Calu3 (cell line): ENCODE measurements around the genes RDH16, MBD6, CDK4 and AVIL.

DNA sequence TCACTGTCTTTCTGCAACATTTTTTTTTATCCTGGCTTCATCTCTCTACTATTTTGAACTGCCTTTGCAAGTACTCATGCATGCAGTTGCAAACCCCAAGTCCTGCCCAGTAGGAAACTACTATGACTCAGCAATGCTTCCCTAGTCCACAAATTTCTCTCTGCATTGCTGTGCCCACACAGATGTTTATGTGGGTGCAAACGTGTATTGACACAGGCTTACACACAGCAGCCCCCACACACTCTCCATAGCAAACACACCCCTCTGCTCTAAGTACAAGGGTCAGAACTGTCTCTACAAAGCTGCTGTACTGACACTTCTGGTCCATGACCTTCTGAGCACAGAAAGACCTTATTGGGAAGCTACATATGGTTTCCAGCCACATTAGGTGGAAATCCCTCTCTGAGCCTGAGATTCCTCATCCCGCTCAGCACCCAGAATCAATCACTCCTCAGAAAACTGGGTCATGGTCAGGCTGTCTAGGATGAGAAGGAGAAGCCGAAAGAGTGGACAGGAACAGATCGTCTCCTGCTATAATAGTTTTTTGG, 7.5 kb upstream of the SDR9C7 start:
- PRO-cap, result no peak

- PRO-cap, result no peak
Measured at GRCh38 chr12:56956960-56958158, at the start of gene RDH16. TSS of gene RDH16 (minus strand) at chr12:56957608.

DNA sequence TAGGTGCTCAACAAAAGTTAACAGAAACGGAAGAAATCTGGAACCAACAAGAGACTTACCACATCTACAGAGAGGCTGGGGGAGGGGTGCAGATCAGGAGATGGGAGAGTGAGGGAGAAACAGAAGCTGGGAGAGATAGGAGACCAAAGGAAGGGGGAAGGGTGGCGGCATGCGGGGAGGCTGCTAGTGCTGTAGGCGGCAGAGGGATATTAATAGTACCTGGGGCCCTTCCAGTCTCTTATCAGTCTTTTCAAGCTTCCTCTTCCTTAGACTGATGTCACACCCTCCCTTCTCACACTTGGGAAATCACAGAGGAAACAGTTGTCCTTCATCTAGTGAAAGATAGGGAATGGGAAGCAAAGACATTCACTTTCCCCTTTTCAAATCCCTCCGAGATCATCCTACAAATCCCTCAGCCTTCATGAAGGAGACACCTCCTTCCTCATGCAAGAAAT, 6.0 kb upstream of the GPR182 start:
- PRO-cap, result no peak

DNA sequence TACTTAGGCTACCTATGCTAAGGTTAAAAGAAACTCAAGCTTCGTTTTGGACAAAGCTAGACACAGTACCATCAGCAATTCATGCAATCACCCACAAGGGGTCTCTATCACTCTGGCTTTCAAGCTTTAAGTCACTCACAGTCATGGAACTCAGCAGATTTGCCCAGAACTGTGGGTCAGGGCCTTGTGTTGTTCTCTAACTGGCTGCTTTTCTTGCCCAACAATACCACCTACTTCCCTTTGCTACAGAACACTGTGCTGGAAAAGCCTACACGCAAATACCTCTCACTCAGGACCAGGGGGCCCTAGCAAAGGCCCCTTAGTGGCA, 9.1 kb downstream of the NEMP1 start:
- PRO-cap, result no peak

DNA sequence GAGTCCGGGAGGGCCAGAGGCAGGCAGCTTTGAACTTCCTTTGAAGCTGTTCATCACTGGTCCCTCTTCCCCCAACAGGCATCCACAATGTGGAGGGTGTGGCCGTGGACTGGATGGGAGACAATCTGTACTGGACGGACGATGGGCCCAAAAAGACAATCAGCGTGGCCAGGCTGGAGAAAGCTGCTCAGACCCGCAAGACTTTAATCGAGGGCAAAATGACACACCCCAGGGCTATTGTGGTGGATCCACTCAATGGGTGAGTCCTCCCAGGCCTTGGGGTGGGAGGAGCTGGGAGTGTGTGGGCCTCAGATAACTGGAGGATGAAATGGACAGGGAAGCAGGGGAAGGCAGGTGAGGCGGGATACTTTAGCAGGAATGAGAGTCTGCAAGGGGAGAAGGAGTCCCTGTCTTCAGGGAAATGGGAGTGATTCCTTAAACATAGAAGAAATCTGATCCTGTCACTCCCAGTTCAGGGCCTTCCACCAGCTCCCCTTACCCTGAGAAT, 31.5 kb downstream of the LRP1 start:
- PRO-cap, result no peak

GRCh38 chr12:57254563-57255402, 3.8 kb upstream of the STAC3 start:
- PRO-cap, result no peak

DNA sequence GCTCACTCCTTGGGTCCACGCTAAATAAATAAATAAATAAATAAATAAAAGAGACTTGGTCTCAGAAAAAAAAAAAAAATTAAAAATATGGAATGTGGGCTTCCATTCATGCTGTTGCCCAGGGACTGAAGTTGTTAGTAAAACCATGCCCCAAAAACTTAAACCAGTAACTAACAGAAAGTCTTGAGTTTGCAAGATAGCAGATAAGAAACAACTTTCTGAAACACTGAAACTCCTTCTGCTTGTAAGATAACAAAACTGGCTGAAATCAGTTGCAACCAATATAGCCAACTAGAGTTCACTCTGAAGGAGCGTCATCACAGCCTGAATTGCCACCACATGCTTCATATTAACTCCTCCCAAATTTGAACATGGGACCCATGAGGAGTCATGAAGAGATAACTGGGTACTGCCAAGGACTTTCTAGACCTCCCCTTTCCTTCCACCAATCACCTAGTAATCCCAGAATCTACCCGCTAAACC, 53.7 kb downstream of the R3HDM2 start:
- PRO-cap, result no peak

- PRO-cap, result no peak
Measured at GRCh38 chr12:57451896-57453167, 2.8 kb upstream of the INHBE start.

- PRO-cap, result no peak
Measured at GRCh38 chr12:57454283-57454836, 747 bp upstream of the INHBE start.

DNA sequence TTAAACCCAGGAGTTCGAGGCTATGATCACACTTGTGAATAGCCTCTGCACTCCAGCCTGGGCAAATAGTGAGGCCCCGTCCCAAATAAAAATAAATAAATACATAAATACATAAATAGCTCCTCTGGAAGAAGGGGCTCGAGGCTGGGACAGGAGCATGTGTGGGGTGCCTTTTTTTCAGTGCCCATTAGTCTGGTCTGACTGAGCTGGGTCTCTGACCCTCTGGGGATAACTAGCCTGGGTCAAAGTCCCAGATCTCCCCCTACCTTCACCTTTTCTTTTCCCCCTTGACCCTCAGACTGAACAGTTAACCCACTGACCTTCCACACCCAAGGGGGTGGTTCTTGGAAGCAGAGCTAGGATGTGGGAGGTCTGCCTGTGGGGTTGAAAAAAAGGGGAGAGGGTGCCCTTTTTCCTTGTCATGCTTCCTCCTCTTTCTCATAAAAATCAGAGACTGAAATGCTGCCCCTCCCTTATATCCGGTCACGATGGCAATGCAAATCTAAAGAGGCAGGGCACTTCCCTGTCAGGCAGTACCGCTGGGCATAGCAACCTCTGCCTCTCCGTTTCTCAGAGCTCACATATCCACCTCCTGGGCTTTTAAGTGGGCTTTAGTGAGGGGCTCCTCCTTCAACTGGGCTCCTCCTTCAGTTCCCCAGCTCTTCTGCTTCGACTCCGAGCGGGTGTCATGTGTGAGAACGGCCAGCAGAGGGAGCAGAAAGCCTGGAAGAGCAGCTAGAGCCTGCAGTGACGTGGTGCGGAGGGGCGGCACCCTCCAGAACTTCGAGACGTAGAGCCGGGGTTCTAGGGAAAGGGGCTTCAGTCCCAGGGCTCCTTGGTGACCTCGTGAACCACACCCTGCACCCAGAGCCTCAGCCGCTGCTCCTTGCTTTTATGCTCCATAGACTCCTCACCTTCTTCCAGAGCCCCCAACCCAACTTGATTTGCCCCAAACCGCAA, 744 bp upstream of the GLI1 start:
- PRO-cap, result bidirectional peak, plus-strand start at position 786 of the sequence, minus-strand start at position 572 of the sequence

DNA sequence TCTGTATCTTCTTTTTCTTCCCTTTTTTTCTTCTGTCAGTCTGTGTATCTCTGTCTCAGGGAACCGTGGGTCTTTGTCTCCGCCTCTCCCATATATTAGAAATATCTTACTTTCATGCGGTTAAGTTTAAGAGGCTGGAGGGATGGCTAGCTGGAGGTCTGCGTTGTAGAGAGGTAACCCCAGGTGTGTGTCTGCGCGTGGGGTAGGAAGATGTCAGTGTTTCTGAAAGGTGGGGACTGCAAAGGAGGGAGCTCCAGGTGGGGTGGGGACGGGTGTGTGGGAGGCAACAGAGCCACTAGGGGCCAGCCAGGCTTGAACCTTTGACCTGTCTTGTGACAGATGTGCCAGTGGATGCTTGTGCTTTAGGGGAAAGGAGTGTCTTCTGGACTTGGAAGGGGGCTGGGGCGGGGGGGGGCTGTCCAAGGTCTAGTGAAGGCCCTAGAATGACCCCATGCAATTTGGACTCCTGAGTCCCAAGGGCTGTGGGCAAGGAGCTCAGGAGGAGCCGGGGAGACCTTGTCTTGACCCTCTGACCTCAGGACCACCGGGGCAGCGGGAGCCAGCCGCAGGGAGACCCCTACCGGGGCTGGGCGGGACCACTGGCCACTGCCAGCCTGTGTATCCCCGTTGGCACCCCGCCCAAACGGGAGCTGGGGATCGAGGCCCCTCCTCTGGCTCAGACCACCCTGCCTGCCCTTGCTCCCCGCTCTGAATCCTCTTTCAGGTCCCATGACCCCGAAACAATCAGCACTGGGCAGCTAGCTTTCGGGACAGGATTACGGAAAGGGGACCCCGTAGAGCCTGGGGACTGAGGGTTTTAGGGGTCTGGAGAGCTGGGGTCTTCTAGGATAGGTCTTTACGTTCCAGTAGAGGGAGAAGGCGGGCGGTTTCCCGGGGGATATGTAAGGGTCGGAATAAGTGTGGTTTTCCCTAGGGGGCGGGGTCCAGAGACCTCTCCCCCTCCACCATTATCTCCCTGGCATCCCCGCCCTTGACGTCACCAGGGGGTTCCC, 1.1 kb downstream of the GLI1 start:
- PRO-cap, result no peak

GRCh38 chr12:57517736-57518890, 2.2 kb downstream of the DDIT3 start:
- PRO-cap, result no peak

DNA sequence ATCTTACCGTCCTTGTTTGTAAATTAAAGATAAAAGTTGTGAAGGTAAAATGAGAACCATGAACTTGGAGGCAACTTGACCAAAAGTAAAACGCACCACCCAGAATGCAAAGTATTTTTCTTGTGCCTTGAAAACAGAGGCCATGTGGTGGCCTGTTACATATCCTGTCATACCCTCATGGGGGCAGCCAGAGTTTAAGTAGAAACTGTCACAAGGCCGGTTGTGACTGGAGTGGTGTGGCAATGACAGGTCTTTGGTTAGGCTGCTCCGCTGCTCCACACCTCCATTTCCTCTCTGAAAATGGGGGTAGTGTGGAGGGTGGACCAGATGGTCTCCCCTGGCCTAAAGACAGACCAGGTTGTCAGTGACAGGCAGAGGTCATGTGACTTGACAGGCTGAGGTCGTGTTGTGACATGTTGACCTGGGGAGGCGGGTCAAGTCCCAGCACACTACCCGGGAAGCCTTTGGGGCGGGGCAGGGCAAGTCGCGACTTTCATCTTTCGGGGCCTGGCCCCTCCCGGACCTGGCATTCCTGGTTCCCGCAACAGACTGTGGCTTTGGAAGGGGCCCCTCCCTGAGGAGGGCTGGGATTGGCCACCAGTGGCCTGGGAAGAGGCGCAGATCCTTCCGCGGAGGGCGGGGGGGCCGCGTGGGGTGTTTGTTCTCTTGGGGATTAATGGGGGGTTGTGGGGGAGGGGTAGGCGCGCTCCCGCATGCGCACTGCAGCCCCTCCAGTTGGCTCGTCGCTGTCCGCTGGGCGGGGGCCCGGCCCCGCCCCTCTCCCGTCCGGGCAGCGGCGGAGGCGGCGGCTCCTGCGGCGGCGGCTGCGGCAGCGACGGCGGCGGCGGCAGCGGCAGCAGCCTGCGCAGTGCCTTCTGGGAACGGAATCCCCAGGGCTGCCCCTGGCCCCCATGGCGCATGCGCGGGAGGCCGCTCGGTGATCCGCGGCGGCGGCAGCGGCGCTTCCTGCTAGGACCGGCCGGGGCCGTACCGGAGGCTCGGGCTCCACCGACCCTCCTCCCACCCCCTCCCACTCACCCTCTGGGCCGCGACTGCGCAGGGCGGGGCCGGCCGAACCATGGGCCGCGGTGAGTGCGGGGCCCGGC, at the start of gene MBD6:
MBD6 (plus strand) TSS at position 901 of the 1,106 bp plus-strand sequence.
- PRO-cap, result bidirectional peak, plus-strand start at position 287 of the sequence, minus-strand start at position 171 of the sequence; bidirectional peak, plus-strand start at position 793 of the sequence, minus-strand start at position 553 of the sequence; bidirectional peak, plus-strand start at position 928 of the sequence, minus-strand start at position 888 of the sequence

DNA sequence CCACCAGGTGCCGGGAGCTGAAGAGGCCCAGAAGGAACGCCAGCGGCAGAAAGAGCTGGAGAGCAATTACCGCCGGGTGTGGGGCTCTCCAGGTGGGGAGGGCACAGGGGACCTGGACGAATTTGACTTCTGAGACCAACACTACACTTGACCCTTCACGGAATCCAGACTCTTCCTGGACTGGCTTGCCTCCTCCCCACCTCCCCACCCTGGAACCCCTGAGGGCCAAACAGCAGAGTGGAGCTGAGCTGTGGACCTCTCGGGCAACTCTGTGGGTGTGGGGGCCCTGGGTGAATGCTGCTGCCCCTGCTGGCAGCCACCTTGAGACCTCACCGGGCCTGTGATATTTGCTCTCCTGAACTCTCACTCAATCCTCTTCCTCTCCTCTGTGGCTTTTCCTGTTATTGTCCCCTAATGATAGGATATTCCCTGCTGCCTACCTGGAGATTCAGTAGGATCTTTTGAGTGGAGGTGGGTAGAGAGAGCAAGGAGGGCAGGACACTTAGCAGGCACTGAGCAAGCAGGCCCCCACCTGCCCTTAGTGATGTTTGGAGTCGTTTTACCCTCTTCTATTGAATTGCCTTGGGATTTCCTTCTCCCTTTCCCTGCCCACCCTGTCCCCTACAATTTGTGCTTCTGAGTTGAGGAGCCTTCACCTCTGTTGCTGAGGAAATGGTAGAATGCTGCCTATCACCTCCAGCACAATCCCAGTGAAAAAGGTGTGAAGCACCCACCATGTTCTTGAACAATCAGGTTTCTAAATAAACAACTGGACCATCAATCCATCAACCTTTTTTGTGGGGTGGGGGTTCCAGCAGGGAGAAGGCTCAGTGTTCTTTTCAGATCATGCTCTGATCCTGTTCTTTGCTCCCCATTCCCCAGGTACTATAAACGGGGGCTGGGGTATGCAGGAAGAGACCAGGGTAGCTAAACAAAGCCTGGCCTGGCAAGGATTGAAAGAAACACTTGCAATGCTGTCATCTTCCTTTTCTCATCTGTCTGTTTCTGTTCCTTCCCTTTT, 17.5 kb downstream of the AGAP2 start:
- PRO-cap, result no peak

DNA sequence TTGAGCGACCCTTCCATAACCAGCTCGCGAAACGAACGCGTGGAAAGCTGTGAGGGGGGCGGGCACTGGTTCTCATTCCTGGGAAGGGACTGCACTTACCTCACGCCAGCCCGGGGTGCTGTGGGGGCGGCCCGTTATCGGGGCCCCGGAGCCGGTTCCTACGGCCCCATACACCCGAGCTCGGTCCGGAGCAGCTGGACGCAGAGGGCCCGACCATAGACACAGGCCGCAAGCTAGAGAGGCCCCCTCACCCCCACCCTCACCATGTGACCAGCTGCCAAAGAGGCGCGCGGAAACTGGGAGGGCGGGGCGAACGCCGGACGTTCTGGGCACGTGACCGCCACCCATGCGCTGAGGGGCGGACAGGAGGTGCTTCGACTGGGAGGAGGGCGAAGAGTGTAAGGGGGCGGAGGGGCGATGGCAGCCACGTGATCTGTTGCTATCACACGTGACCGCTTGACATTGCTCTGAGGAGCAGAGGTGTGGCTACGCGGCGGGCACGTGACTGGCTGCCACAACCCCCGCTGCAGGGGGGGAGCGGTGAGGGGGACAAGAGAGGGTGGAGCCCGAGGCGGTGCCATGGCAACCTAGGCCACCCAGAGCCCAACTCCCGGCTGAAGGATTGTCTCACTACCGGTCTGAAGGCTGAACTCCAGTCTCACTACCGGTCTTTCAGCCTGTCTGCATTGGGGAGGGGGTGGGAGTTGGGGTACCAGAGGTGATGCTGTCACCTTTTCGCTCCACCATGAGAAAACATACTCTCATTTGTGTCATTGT, at the start of gene CDK4:
CDK4 (minus strand) TSS at position 235 of the 777 bp plus-strand sequence.
- PRO-cap, result bidirectional peak, plus-strand start at position 75 of the sequence, minus-strand start at position 37 of the sequence; bidirectional peak, plus-strand start at position 630 of the sequence, minus-strand start at position 223 of the sequence

DNA sequence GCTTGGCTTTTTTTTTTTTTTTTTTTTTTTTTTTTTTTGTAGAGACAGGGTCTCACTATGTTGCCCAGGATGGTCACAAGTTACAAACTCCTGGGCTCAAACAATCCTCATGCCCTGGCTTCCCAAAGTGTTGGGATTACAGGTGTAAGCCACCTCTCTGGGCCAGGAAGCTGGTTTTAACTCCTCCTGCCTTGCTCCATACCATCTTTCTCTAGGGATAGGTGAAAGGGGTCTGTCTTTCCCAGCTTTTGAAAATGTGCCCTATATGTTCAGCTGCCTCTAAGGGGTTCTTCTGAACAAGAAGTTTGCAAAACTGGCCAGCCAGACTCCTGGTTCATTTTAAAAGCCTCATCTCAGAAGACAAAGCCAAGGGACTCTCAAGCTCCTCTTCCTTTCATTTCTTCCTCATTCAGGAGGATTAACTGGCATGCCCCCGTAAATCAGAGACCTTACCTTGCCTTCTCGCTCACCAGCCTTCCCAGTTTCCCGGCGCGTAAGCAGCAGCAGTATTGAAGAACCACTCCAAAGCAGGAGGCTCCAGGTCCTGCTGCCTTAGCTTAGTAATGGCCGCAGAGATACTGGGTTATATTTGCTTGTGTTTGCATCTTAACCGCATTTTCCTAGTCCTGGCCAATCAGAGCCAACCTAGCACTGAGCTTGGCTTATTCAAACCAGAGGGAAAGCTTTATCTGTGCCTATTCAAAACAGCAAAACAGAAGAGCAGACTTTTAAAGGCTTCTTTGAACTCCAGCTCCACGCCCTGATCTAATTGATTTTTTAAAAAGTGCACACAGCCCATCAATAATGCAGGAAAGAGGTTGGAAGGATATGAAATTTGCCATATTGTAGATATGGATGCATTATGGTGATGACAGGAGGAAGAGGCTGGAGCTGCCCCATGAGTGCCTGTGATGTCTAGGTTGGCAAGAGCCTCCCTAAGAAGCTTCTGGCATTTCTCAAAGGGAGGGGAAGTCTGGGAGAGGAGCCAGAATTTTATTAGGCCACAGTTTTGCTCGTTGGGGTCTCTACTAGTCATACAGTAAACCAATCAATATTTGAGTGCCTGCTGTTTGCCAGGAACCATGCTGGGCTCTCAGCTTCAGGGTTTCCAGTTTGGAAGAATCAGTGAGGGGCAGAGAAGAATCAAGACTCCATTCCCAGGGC, at the start of gene AVIL:
AVIL (minus strand) TSS at position 559 of the 1,164 bp plus-strand sequence.
- PRO-cap, result no peak

- PRO-cap, result no peak
Measured at GRCh38 chr12:57824256-57824761, 5.8 kb upstream of the AVIL start.

DNA sequence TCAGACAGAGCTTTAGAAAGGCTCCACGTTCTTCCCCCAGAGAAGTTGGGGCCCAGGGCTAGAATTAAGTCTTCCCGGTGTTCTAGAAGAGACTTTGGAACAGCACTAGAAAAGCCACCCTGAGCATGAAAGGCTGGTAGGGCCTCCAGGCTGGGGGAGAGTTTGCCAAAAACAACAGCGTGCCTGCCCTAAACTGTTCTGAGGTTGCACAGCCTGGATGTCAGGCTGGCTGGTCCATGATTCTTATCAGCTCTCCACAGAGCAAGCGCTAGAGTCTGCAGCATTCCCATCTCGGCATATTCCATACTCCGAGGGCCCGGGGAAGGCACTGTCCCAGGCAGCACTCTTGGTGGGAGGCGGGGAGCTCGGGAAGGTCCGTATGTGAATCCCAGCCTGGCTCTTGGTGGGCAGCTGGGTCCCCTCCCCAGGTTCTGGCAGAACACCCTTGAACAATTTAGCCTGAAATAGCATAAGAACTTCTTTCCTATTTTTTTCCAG, 41.5 kb upstream of the CTDSP2 start:
- PRO-cap, result no peak

GRCh38 chr12:57893199-57893670, 46.7 kb upstream of the CTDSP2 start:
- PRO-cap, result no peak

GRCh38 chr12:57898163-57898915, 43.0 kb upstream of the ATP23 start:
- PRO-cap, result no peak